ENCODE results near the genes CCL2, CCL11 and TMEM132E.

- PRO-cap, 3 experiments = no peak in any of the 3 experiments
- RAMPAGE, long total RNA, 2 experiments = no peak in any of the 2 experiments
- RRBS = no CpG with 5 or more reads among the region's 40 CpGs
These were observed 7.7 kb downstream of the CDK5R1 start for GRCh38 chr17:32494213-32495194.

DNA sequence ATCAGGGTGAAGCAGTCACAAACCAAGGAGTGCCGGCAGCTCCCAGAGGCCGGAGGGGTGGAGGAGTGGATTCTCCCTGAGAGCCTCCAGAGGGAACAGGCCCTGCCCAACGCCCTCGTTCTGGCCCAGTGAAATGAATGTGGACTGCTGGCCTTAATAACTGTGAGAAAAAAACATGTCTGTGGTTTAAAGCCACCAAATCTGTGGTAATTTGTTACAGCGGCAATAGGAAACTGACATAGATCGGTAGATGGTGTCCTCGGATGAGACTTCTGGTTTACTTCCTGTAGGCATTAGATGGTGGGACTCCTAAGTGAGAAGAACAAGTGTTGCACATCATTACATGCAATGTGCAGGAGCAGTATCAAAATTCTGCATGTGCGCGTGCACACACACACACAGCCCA, 42.0 kb downstream of the CDK5R1 start:
- PRO-cap, 3 experiments = no peak in any of the 3 experiments
- RAMPAGE, long total RNA, 2 experiments = no peak in any of the 2 experiments
- RRBS = no CpG with 5 or more reads among the region's 9 CpGs

DNA sequence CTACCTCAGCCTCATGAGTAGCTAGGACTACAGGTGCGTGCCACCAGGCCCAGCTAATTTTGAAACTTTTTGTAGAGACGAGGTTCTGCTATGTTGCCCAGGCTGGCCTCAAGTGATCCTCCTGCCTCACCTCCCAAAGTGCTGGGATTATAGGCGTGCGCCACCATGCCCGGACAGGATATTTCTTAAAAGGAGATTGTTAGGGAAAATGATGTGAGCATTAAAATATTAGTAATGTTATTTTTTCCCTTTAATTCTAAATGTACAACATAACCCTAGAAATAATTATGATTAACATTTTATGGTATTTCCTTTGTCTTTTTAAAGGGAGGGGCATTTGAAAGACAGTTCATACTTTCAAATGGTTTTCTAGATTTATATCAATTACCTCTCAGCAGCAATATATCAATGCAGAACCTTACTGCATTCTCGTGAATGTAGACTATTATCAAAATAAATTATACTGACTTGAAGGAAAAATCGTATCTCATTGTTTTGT, 75.8 kb downstream of the CDK5R1 start:
- PRO-cap, 3 experiments = no peak in any of the 3 experiments
- RAMPAGE, long total RNA, 2 experiments = no peak in any of the 2 experiments
- RRBS = no CpG with 5 or more reads among the region's 7 CpGs

- PRO-cap, 3 experiments = no peak in any of the 3 experiments
- RAMPAGE, long total RNA, 2 experiments = no peak in any of the 2 experiments
- RRBS = no CpG with 5 or more reads among the region's 4 CpGs
These were observed 104.5 kb downstream of the CDK5R1 start for GRCh38 chr17:32591227-32591859.

GRCh38 chr17:32871671-32872148, 5.2 kb downstream of the MYO1D start:
- PRO-cap, 3 experiments = peak in 3 of 3 experiments; most common plus-strand start chr17:32871947 (in 1); most common minus-strand start chr17:32871825 (in 3)
- RAMPAGE, long total RNA, 2 experiments = no peak in any of the 2 experiments
- RRBS = no CpG with 5 or more reads among the region's 8 CpGs

- PRO-cap, 3 experiments = no peak in any of the 3 experiments
- RAMPAGE, long total RNA, 2 experiments = no peak in any of the 2 experiments
- RRBS = no CpG with 5 or more reads among the region's 8 CpGs
These were observed 551 bp upstream of the MYO1D start for GRCh38 chr17:32877526-32877824.

- PRO-cap, 3 experiments = peak in 3 of 3 experiments; most common plus-strand start chr17:32912444 (in 1); most common minus-strand start chr17:32912443 (in 3)
- RAMPAGE, long total RNA, 2 experiments = no peak in any of the 2 experiments
- RRBS = no CpG with 5 or more reads among the region's 12 CpGs
These were observed 15.5 kb upstream of the TMEM98 start for GRCh38 chr17:32912238-32913042.

DNA sequence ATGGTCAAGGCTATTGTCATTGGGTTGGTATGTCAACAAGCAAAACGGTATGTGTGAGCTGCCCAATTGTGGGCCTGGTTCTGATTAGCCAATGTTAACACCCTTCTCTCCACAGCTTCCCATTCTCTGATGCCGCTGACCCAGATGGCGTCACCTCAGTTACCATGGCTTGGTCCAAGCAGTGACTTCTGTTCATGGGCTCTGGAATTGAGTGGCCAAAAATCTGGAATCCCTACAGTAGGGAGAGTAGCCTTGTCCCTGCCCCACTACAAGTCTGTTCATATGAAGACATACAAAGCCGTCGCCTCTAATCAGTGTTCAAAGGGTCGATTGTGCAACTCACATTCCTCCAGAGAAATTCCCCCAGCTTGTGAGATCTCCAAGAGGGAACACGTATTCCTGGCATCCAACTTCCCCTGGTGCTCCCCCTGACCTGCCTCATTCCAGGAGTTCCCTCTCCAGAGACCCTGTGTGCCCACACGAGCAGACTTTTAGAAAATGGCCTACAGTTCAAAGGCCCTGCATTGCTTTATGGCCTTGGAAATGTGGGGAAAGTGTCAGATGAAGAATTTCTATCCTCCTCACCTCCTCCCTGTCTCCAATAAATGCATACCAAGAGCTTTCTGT, 15.9 kb downstream of the TMEM98 start:
- PRO-cap, 3 experiments = no peak in any of the 3 experiments
- RAMPAGE, long total RNA, 2 experiments = no peak in any of the 2 experiments
- RRBS = no CpG with 5 or more reads among the region's 8 CpGs

- PRO-cap, 3 experiments = peak in 2 of 3 experiments; most common plus-strand start chr17:34040449 (in 2); most common minus-strand start chr17:34040308 (in 1)
- RAMPAGE, long total RNA, 2 experiments = no peak in any of the 2 experiments
- RRBS = no CpG with 5 or more reads among the region's 40 CpGs
These were observed 214.9 kb upstream of the CCL2 start for GRCh38 chr17:34040080-34040646.

DNA sequence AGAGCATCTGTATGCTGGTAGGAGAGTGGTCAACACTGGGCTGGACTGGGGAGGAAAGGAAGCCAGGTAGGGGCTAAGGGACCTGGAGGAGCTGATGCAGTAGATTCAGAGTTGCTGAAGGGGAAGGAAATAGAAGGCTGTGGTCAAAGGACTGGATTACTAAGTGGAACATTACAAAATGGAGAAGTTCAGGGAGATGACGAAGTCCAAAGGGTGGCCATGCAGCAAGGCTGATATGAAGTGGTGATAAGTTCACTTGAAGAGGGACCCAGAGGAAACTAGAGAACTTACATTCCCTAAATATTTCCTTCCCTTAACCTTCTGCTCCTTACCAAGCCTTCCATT, 8.6 kb upstream of the CCL2 start:
- PRO-cap, 3 experiments = no peak in any of the 3 experiments
- RAMPAGE, long total RNA, 2 experiments = no peak in any of the 2 experiments
- RRBS = no CpG with 5 or more reads among the region's 1 CpG

- PRO-cap, 3 experiments = peak in 3 of 3 experiments; most common plus-strand start chr17:34255285 (in 3); most common minus-strand start chr17:34255135 (in 3)
- RAMPAGE, long total RNA, 2 experiments = start-site peak on the plus strand in 2 of 2 experiments, at chr17:34255239-34255287 at its widest, 49 to 556 reads per replicate
- RRBS = no CpG with 5 or more reads among the region's 18 CpGs
These were observed at the start of gene CCL2 for GRCh38 chr17:34254669-34255821. Gene CCL2 (plus strand): TSS chr17:34255285.

- PRO-cap, 3 experiments = no peak in any of the 3 experiments
- RAMPAGE, long total RNA, 2 experiments = no peak in any of the 2 experiments
- RRBS = no CpG with 5 or more reads among the region's 5 CpGs
These were observed at the start of gene CCL11 for GRCh38 chr17:34285465-34286008. Gene CCL11 (plus strand): TSS chr17:34285742.

- PRO-cap, 3 experiments = no peak in any of the 3 experiments
- RAMPAGE, long total RNA, 2 experiments = no peak in any of the 2 experiments
- RRBS = 1% methylated on average over 12 of the region's 66 CpGs
These were observed at the start of gene TMEM132E for GRCh38 chr17:34579123-34579749. Gene TMEM132E (plus strand): TSS chr17:34579582.

DNA sequence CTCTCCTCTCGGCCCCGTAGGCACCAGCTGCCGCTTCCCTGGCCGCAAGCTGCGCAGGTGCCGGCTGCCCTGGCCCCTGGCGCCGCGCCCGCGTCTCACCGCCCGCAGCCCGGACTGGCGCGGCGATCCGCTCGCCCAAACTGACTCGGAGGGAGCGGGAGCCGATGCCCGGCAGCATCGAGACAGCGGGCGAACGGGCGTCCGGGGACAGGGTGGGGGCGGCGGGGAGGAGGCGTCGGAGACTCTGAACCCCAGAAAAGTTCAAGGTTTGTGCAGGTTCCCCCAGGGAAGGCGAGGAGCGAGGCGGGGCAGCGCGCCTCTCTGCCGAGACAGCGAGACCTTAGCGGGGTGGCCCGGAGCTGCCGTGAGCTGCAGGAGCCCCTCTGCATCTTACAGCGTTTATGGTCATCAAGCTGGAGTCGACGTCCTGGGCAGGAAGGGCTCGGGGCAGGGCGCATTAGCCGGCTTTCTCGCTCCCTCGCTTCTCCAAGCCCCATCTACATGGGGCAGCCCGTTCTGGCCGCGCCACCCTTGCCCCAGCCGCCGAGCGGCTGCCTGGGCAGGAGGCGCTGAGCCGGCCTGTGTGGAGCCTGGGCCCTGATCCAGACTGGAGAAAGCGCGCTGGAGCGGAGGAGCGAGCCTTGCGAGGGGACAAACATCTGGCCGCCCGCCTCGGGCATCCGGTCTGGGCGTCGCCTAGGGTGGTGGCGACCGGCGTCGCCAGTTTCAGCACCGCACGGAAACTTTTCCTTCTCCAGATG, 548 bp downstream of the TMEM132E start:
- PRO-cap, 3 experiments = no peak in any of the 3 experiments
- RAMPAGE, long total RNA, 2 experiments = no peak in any of the 2 experiments
- RRBS = 1% methylated on average over 38 of the region's 76 CpGs

- PRO-cap, 3 experiments = no peak in any of the 3 experiments
- RAMPAGE, long total RNA, 2 experiments = no peak in any of the 2 experiments
These were observed 142.6 kb downstream of the TMEM132E start for GRCh38 chr17:34721954-34722389.

DNA sequence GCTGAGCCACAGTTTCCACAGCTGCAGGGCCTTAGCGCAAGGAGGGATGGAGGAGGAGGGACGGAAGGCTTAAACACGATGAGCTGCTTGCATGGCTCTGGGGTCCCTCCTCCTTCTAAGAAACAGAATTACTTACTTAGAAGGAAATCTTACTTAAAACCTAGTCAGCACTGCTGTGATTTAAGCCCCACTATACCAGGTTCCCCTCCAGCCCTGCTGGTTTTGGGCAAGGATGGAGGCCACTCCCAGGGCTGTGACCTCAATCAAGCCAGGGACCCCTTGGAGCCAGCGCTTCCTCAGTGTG, 184.8 kb downstream of the TMEM132E start:
- PRO-cap, 3 experiments = peak in 1 of 3 experiments; most common minus-strand start position 181 of the sequence (in 1)
- RAMPAGE, long total RNA, 2 experiments = no peak in any of the 2 experiments
- RRBS = no CpG with 5 or more reads among the region's 4 CpGs

- PRO-cap, 3 experiments = no peak in any of the 3 experiments
- RAMPAGE, long total RNA, 2 experiments = no peak in any of the 2 experiments
- RRBS = 87% methylated on average over 2 of the region's 11 CpGs
These were observed 9.0 kb downstream of the LIG3 start for GRCh38 chr17:34989219-34989840.

DNA sequence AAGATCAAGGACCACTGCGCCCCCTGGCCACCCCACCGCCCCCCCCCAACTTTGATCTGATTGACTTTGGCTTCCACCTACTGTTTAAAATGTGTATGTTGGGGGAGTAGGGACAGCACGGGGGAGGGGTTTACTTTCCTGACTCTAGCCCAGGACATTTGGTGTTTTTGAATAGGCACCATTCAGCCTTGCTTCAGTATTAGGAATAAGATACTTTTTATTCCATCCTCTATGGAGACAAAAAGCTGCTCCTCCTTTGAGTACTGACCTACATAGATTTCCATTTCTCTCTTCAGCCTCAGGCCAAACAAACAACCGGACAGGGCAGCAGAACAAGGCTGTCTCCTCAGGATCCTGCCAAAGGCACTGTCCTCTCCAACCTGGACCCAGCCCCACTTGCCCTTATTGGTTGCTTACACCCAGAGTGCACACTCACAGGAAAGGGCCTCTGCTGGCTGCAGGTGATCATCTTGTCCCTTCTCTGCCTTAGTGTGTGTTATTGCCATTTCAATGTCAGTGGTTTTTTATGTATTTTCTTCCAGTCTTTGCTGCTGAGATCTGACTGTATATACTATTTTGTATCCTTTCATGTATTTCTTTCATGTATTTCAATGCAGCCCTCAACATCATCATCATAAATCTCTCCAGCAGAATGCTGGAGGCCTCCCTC, 26.6 kb downstream of the LIG3 start:
- PRO-cap, 3 experiments = no peak in any of the 3 experiments
- RAMPAGE, long total RNA, 2 experiments = no peak in any of the 2 experiments
- RRBS = no CpG with 5 or more reads among the region's 4 CpGs

DNA sequence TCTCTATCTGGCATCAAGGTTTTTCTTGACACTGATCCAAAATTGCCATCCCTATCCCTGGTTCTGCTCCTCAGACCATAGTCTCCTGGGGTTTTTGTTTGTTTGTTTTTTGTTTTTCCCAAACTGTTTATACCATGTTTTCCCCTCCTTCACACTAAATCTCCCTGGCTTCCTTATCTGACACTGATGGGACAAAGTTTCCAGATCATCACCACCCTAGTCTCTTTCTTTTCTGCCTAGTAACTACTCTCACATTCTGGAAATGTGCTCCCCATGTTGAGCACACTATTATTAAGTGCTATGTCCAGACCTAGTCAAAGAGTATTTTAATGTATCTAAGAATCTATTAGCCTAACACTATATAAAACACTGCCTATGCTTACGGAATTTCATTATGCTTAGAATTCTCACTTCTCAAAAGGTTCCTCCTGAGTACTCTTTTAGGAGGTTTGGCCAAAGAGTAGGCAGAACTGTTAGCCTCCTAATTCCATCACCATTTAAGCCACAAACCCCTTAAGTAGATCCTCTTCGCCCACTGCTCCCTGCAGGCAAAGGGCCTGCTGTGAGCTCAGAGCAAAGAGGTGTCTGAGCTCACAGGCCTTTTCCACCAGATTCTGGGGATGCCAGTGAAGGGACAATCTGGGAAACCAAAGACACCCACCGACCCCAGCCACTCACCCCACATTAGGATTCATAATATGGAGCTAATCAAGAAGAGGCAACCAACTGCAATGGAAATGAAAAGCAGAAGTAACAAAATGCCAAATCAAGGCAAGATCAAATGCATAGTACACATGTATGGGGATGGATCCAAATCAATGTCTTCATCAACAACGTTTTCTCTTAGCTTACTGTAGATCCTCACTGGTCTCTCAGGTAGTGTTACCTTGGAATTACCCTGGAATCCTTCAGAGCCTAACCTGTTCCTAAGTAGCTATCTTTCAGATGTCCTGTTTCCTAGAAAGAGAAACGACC, 37.9 kb downstream of the LIG3 start:
- PRO-cap, 3 experiments = no peak in any of the 3 experiments
- RAMPAGE, long total RNA, 2 experiments = no peak in any of the 2 experiments
- RRBS = no CpG with 5 or more reads among the region's 5 CpGs

- PRO-cap, 3 experiments = no peak in any of the 3 experiments
- RAMPAGE, long total RNA, 2 experiments = no peak in any of the 2 experiments
- RRBS = no CpG with 5 or more reads among the region's 4 CpGs
These were observed 11.8 kb downstream of the RFFL start for GRCh38 chr17:35051663-35052214.

Data from testis (tissue), 5 donors.